Glomerular endothelial cell (primary cell): Measurements from ENCODE around the gene PALM3.

GRCh38 chr19:13115841-13116588 is 525 bp downstream of the TRMT1 start:
- RAMPAGE, long total RNA = start-site peak on the minus strand at chr19:13116160-13116537, 17 and 12 reads in 2 replicates

GRCh38 chr19:13186003-13186410 is 35.8 kb downstream of the IER2 start:
- RAMPAGE, long total RNA = no peak

DNA sequence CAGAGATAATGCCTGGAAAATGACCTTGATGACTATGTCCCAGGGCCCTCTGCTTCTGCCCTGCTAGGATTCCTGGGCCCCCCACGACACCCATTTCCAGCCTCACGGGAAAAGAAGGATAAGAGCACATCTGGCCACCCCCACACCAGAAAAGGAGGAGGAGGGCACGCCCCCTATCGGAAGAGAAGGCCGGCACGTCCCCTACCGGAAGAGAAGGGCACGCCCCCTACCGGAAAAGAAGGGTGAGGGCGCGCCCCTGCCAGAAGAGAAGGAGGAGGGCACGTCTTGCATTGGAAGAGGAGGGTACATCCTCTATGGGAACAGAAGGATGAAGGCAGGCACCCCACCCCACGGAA is 84.3 kb downstream of the IER2 start:
- RAMPAGE, long total RNA = no peak

GRCh38 chr19:13359798-13360236 is 146.5 kb downstream of the CACNA1A start:
- RAMPAGE, long total RNA = no peak

DNA sequence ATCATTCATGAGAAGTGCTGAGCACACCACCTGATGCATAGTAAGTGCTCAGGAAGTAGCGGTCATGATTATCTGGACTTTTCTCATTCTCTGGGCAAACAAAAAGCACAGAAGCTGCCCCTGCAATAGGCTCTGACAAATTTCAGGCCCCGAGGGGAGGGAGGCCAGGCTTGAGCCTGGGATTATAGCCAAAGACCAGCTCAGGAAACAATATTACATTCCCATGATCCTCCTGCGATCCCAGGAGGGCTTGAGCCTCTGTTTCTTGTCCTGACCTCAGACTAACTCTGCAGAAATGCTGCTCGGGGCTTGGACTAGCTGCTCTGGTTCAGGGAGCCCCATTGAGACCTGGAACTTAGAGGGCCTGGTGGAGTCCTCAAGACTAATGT is 107.5 kb downstream of the CACNA1A start:
- RAMPAGE, long total RNA = no peak

DNA sequence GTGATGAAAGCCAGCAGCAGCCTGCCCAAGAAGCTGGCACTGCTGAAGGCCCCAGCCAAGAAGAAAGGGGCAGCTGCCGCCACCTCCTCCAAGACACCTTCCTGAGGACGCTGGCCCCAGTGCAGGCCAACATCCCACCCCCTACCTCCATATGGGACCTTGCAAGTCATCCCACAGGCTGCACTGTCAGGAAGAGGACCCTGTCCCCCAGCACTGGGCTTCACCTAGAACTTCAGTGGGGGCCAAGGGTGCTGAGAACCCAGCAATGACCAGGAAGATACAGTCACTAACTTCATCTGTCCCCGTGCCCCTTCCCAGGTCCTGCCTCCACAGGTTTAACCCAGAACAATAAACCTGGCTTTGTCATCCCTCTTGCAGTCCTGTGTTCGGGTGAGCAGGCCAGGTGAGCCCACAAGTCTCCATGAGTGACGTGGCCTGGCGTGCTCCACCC is 3.9 kb downstream of the C19orf53 start:
- RAMPAGE, long total RNA = no peak

GRCh38 chr19:13784960-13785411 is 10.3 kb upstream of the ZSWIM4 start:
- RAMPAGE, long total RNA = no peak

DNA sequence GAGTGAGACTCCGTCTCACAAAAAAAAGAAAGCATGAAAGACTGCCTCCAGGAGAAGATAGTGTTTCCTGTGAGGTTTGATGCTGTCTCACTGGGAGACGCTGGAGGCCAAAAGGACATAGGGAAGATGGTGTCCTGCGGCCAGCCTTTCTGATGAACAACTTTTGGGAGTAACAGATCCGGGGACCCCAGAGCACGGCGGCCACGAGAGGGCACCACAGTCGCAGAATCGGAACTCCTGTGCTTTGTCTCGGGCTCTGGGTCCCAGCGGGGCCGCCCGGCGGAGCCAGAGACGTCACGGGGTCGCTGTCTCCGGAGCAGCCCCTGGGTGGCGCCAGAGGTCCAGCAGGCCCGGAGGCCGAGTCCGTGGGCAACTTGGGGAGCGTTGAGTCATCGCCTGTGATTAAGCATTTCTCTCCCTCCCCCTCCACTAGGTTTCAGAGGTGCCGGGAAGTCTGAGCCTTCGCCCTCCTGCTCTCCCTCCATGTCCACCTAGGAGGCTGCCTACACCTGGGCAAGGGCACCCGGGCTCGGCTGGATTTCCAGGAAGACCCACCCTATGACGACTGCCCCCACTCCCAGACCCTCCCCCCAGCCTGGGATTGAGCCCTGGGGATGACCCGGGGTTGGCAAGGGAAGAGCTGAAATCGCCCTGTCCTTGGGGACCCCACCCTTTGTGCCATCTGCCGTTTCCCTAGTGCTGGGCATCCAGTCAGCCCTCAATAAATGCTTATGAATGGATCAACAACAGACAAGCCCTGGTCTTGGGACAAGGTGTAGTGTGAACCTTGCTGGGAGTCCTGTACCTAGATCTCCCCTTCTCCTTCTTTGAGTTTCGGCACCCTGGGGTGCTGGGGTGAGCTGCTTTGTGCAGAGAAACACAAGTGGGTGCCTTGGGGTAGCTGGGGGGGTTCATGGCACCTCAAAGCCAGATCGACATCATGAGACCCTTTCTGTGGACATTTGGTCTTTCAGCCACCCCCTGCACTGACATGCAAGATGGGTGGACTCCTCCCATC is 3.4 kb downstream of the NANOS3 start:
- RAMPAGE, long total RNA = no peak

GRCh38 chr19:13926477-13927332 is 11.5 kb downstream of the PODNL1 start:
- RAMPAGE, long total RNA = no peak

DNA sequence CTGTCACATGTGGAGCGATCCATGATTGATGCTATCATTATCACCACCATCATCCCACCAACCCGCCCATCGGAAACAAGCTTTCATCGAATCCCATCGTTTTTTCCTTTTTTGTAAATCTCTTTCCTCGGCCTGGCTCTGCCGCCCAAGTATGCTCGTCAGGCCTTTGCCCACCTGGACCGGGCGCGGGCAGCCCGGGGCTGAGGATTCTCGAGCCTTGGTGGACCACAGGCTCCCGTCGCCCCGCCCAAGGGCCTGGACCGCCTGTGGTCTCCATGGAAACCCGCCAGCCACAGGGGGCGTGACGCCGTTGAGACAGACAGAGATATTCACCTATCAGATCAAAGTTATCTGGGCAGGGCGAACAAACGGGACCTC is 409 bp upstream of the DCAF15 start:
- RAMPAGE, long total RNA = no peak

- RAMPAGE, long total RNA = no peak
These were observed 11.3 kb downstream of the DCAF15 start for GRCh38 chr19:13963579-13964136.

DNA sequence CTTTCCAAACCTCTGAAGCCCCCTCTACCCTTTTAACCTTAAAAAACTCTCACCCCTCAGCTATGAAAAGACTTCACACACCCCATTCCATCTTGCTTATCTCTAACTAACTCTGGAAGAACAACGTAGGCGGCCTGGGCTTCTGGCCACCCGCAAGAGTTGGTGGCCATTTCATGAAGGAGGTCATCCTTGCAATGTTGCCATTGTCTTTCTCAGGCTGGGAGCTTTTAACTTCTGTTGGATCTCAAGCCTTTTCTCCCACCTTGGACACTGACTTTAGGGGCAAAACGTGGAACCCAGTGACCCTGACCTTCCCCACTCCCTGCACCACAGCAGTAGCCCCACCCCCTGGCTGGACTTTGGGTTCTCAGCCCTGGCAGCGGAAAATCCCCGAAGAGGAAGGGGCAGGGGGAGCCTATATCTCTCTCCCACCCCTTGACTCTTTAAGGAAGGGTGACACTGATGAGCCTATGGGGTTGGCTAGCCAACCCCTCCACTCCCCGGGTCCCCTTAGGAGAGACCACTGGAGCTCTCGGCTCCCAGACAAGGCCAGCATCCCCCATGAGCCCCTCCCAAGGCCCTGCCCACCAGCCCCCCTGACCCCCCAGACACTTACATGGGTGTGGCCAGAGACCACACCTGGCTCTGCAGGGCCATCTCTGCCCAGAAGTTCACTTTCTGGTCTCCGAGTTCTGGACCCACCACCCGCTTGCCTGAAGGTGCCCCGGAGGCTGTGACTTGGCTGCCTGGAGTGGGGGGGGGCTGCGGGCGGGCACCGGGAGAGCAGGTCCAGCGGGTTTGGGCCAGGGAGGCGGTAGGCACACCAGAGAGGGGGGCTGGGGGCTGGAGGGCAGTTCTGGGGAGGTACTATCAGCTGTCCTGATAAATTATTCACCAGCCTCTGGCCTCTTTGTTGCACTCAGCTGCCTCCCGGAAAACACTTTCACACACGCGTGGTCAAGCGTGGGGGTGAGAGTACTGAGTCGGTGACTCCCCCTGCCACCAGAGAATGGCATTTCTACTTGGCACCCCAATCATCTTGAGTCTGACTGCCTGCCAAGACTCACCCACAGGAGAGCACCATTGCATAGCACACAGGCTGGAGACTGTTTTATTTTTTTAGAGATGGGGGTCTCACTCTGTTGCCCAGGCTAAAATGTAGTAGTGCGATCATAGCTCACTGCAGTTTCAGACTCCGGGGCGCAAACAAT is at the start of gene PALM3:
Gene PALM3, minus strand, starts transcription at position 753 of the 1,211 bp plus-strand sequence.
- RAMPAGE, long total RNA = no peak

- RAMPAGE, long total RNA = no peak
These were observed 15.3 kb upstream of the C19orf67 start for GRCh38 chr19:14100655-14101513.

DNA sequence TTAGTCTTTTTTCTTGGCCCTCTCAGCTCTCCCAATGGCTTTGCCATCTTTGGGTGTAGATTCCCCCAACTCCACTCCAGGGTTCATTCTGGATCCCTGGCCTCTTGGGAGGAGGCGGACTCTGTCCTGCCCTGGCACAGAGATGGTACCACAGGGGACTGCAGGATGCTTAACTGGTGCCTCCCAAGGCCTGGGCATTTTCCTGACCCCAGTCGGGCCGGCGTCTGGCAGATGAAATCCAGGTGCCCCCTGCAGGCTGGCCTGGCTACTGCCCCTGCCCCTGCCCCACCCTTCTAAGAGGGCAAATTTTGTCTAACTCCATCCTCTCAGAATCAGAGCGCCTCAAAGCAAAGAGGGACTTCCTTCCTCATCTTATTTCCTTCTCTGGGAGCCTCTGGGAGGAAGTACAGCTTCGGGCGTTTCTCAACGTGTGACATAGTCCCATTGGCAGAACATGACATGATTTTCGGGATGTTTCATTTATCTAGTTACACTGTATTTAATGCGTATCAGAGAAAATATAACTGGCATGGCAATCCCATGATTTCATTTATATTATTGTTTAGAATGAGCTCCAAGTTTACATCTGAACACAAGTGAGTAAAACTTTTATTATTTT is 2.7 kb downstream of the PRKACA start:
- RAMPAGE, long total RNA = no peak

DNA sequence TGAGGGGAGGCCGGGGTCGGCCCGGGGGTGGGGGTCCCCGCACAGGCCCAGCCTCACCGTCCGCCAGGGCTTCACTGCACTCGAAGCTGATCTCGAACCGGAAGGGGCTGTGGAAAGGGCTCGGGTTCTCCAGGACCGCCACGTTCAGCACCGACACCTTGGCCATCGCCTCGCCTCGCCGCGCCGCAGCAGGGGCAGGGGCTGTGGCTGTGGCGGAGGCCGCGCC is 185 bp downstream of the ASF1B start:
- RAMPAGE, long total RNA = no peak

DNA sequence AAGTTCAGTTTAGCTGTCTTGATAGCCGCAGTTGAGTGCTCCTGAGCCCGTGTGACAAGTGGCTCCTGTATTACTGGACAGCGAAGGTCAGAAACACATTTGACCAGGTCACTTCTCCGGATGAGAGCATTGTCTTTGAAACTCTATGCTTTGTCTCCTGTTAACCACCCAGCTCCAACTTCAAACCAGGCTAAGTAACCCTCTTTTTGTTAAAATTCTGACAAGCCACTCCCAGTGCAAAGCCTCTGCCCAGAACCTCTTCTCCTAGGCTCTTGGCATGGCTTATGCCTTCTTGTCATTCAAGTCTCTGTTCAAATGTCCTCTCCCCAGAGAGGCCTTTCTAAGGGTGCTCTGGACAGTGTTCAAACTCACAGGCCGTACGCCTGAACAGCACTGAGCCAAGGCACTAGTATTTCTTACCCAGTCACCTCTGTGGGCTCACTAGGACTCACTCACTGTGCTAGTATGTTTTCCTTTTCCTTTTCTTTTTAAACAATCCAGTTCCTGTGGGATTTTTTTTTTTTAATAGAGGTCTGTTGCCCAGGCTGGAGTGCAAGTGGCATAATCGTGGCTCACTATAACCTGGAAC is 2.1 kb upstream of the ASF1B start:
- RAMPAGE, long total RNA = no peak

GRCh38 chr19:14248404-14248903 is 42.5 kb upstream of the ADGRL1 start:
- RAMPAGE, long total RNA = no peak

DNA sequence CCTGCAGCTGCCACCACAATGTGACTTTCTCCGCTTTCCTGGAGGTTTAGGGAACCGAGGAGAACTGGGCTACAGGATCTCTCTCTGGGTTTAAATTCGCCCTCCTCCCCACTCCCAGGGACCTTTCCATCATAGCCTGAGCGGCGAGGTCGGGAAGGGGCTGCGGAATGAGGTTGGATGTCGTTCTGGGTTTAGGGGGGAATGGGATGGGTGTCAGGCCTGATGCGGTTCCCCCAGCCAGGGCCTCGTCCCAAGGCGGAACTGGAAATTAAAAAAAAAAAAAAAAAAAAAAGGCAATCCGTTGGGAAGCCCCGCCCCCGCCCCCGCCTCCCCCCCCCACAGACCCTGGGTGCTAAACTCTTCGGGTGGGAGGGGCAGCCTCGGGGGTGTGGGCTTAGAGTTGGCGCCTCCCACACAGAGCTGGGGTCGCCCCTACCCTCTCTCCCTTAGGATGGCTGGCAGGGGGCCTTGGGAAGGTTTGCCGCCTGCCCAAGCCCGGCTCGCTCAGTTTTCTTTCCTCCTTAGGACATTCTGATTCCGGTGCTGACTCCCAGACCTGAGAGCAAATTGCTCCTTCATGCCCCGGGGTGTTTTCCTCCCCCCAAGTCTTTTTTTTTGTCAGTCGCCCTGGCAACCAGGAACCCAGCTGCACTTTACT is 87.5 kb upstream of the ADGRL1 start:
- RAMPAGE, long total RNA = no peak

GRCh38 chr19:14372369-14372865 is 8.8 kb upstream of the ADGRE5 start:
- RAMPAGE, long total RNA = no peak

GRCh38 chr19:14375134-14376274 is 5.7 kb upstream of the ADGRE5 start:
- RAMPAGE, long total RNA = no peak